Brain (tissue), 1 donor: ENCODE measurements around a stretch of chr4.

- RRBS = no CpG with 5 or more reads among the region's 4 CpGs
Observed at GRCh38 chr4:38223192-38223890, 263.1 kb downstream of the PTTG2 start.

DNA sequence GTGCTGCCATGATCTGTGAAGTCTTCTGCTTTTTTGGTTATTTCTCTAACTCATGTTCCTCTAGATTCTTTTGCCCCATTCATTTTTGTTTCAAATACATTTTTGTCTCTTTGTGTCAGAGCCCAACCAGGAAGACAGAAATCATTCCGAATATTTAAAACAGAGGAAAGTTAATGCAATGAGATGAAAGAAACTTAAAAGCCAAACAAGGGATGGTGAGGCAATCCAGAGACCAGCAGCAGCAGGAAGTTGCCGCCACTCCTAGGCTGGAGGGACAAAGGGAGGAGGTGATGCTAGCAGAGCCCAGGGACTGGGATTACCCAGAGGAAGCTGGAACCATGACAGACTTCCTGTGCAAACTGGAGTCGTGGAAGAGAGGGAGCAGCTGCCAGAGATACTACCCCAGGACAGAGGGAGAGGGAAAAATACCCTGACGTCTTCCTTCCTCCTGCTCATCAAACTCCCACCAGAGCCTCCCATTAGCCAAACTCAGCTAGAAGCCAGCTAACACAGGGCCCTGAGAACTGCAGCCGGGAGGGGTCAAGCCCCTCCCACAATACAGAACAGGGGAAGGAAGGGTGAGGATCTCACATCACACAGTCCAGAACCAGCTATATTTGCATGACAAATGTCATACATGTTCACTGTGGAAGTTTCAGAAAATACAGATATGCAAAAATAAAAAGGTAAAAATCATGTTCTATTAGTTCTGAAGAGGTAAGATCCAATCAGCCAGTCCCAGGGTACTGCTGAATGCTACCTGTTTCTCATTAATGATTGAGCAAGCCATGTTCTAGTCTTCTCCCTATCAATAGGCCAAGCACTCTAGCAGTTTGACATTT is 101.2 kb upstream of the KLF3 start:
- RRBS = no CpG with 5 or more reads among the region's 5 CpGs

DNA sequence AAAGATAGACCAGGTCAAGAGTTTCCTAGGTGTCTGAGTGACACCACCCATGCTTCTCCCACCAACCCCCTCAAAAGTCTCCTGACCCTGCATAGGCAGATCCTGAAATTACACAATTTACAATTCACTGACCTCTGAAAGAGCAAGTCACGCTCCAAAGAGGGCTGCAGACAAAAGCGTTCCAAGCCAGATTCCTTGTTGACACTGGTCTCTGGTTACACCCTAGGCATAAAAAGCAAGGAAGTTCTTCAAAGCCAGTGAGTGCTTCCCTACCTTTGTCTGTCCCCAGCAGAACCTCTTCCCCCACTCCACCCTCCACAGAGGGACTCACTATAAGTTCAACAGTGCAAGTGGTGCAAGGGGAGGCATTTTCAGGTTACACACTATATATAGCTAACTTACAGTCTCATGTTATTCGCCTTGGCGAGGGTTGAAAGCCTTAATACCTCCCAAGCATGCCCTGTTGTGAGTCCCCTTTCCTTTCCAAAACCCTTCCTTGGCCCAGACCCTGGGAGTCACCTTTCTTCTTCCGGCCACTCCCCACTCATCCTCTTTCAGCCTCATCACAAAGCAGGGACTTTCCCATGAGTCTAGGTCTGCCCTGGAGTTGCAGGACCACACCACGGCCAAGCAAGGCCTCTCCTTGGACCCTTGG is 58.1 kb upstream of the KLF3 start:
- RRBS = no CpG with 5 or more reads among the region's 6 CpGs

DNA sequence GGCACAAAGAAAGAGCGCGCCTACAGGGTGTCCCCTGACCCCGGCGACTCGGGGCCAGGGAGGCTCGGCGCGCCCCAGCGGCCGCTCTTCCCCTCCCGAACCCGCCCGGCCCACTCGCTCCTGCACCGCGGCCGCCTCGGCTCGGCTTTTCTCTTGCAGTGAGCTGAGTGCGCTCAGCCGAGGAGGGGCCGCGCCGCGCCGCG is 759 bp upstream of the KLF3 start:
- RRBS = under 1% methylated on average over 26 of the region's 27 CpGs

DNA sequence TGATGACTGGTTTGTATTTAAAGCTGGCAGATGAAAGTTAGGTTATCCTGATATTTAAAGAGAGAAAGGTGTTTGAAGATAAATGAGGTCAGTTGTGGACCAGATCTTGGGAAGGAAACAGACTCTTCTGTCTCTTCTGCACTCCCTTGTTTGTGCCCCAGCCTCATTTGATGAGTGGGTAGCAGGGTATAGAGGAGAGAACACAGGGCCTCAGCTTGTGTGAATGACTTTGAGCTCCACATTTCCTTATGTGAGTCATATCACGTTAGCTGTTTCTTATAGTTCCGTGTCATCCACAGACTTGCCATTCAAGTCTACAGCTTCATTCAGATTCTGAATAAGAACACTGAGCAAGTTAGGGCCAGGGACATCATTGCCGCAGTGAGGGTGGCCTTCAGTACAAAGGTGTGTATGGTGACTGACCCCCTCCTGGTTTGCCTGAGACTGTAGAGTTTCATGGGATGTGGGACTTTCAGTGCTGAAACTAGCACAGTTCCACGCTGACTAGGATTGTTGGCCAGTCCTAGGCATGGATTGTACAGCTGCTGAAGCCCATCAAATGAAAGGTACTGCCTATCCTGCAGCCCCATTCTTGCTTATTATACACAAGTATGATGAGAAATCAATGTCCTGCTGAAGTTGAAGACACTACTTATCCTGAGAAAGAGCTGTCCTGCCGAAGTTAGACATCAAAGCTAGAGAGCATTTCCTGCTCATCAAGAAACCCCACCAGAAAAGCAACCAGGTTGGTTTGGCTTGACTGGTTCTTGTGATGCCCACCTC is 23.6 kb downstream of the KLF3 start:
- RRBS = no CpG with 5 or more reads among the region's 5 CpGs

- RRBS = no CpG with 5 or more reads among the region's 2 CpGs
Observed at GRCh38 chr4:38792694-38793083, 9.9 kb upstream of the TLR10 start.

DNA sequence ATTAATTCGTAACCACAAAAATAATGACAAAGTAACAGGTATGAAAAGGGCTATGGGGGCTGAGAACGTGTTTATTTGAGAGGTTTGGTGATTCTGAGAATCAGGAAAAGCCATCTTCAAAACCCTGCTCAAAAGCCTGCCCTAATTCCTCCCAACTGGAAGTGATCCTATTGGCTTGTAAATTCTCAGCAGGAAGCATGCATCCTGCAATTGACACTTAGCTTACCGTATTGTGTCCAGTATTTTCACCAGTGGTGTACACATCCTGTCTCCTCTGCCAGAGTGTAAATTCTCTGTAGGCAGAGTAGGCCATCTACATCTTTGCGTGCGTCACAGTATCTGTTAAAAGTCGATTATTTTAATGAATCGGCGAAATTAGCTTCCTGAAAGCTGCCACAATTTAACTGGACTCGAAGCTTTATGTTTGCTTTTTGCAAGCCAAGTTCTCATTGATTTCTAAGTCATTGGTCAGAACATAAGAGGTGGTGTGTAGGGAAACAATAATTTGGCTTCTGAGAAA is 67.0 kb downstream of the TMEM156 start:
- RRBS = no CpG with 5 or more reads among the region's 9 CpGs

DNA sequence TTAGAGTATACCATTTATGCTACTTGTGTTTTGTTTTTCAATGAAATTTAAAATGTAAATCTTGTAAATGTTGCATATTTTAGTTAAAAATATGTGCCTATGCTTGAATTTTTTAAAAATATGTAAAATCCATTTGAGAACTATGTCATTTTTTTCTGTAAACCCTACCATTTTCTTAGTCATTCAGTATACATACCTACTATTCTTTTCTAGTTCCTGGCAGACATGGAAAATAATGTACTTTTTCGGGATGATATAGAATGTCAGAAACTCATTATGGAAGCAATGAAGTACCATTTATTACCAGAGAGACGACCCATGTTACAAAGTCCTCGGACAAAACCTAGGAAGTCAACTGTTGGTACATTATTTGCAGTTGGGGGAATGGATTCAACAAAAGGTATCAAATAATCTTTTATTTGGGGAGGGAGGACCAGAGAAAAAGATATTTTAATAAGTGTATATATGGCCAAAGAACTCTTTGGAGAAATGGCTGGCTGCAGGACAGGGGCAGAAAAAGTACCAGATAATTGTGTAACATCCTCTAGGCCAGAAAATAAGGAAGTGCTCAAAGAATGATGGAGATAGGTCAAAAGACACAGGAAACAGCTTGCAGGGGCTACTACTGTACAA is 34.6 kb downstream of the KLHL5 start:
- RRBS = no CpG with 5 or more reads among the region's 3 CpGs

GRCh38 chr4:39366888-39367071 is 618 bp upstream of the RFC1 start:
- RRBS = no CpG with 5 or more reads among the region's 7 CpGs

DNA sequence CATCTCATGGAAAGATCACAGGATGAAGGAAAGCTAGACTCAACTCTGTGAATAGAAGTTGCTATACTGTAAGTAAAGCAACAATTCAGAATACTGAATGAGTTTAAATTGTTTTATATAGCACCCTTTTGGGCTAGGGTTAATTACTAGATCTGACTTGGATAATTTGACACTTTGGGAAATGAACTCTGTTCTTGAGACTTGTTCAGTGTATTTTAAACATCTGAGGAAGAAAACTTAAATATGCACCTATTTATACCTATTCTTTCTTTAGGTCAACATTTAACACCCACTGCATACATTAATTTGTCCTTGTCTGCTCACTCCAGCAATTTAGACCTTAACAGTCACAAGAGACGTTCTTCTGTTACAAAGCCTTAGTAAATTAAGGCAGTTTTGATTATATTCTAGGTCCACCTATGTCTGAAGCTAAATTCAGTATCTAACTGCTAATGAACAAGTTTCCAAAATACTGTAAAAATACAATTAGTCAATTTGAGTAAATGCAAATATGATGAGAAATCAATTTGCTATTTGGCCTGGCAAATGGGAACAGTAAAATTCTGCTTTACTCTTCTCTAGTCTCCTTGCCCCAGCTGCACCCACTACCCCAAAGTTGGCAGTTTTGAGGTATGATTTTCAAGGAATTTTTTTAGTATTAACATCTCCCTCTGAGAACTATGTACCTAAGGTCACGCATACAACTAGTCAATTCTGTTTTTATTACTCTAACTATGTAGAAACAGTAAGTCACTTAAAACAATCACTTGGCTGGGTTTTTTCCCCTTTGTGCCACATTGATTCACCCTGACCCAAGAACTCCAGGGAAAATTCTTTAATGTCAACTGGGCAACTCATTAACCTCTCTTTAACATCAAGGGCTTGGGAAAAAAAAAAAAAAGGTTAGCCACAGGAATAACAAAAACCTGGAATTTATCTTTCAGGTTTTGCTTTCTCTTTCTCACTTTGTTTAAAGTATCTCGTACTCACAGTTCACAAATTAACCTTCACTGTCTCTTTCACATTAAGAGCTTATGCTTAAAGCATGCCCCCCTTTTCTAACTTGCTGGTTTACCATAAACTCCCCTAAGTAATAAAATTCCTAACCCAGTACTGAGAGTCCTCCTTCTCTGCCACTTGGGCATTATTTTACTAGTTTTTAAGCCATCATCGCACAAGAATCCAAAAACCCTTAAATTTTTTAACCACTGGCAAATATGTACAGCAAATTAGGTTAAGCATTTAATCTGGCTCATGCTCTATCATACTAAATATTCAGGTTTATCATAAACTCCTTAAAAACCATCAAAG is 8.3 kb downstream of the RPL9 start:
- RRBS = no CpG with 5 or more reads among the region's 4 CpGs

DNA sequence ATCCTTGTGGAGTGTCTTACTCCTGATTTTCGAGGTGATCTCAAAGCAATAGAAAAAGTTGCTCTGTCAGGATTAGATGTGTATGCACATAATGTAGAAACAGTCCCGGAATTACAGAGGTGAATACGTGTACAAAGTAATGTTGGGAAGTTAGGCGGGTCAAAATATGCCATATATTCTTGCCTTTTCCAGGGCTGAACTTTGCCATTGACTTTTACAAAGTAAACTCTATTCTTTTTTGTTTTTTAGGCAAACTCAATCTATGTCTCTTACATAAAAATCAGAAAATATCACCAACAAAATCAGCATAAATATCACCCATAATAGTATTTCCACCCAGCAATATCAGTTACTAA is 8.7 kb downstream of the LIAS start:
- RRBS = no CpG with 5 or more reads among the region's 4 CpGs

DNA sequence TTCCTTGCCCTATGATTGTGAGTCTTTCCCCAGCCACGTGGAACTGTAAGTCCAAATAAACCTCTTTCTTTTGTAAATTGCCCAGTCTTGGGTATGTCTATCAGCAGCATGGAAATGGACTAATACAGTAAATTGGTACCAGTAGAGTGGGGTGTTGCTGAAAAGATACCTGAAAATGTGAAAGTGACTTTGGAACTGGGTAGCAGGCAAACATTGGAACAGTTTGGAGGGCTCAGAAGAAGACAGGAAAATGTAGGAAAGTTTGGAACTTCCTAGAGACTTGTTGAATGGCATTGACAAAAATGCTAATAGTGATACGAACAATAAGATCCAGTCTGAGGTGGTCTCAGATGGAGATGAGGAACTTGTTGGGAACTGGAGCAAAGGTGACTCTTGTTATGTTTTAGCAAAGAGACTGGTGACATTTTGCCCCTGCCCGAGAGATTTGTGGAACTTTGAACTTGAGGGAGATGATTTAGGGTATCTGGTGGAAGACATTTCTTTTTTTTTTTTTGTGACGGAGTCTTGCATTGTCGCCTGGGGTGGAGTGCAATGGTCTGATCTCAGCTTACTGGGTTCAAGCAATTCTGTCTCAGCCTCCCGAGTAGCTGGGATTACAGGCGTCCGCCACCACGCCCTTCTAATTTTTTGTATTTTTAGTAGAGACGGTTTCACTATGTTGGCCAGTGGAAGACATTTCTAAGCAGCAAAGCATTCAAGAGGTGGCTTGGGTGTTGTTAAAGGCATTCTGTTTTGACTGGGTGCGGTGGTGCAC is 5.4 kb upstream of the UGDH start:
- RRBS = no CpG with 5 or more reads among the region's 11 CpGs

GRCh38 chr4:39626818-39627587 is 11.7 kb downstream of the SMIM14 start:
- RRBS = no CpG with 5 or more reads among the region's 3 CpGs

- RRBS = 2% methylated on average over 38 of the region's 116 CpGs
Observed at GRCh38 chr4:39976787-39977795, 620 bp downstream of the PDS5A start.

DNA sequence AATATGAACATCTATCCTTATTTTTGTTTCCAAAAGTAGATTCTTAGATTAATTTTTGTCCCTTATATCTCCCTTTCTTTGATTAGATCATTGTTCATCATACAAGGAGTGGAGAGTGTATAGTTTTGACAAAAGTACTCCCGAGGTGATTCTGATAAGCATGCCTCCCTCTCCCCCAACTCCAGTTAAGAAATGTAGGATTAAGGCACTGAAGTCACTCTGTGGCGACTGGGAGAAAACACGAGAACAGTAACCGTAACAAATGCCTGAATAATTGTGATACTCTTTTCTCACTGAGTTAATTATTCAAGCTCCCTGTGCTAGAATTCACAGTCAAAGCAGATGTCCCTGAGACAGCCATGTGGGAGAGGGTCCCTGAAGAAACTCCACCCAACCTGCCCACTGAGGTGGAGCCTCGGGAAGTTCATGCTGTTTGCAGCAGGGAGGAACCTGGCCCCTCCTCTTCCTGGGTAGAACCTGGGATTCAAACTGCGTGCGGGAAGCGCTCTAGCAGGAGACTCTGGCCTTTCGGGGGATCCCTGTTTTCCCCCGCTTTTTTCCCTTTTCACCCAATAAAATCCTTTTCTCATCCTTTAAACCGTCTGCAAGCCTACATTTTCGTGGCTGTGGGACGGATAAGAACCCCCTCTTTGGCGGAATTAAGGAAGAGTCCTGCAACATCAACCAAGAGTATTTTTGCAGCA is 20.3 kb upstream of the RHOH start:
- RRBS = no CpG with 5 or more reads among the region's 14 CpGs

- RRBS = no CpG with 5 or more reads among the region's 5 CpGs
Observed at GRCh38 chr4:40193837-40194280, 3.0 kb upstream of the RHOH start.

- RRBS = no CpG with 5 or more reads among the region's 14 CpGs
Observed at GRCh38 chr4:40195987-40196635, 720 bp upstream of the RHOH start.

- RRBS = no CpG with 5 or more reads among the region's 14 CpGs
Observed at GRCh38 chr4:40204789-40206037, 8.4 kb downstream of the RHOH start.

DNA sequence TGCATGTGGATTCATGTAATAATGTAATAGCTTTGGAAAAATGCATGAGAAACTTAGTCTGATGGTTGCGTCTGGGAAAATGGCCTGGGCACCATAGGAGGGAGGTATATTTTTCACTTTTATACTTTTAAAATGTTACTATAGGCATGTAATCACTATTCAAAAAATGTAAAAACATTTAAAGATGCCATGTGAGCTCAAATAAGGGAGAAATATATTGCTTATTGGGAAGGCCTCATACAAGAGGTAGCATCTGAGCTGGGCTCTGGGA is 22.6 kb downstream of the RHOH start:
- RRBS = no CpG with 5 or more reads among the region's 1 CpG

DNA sequence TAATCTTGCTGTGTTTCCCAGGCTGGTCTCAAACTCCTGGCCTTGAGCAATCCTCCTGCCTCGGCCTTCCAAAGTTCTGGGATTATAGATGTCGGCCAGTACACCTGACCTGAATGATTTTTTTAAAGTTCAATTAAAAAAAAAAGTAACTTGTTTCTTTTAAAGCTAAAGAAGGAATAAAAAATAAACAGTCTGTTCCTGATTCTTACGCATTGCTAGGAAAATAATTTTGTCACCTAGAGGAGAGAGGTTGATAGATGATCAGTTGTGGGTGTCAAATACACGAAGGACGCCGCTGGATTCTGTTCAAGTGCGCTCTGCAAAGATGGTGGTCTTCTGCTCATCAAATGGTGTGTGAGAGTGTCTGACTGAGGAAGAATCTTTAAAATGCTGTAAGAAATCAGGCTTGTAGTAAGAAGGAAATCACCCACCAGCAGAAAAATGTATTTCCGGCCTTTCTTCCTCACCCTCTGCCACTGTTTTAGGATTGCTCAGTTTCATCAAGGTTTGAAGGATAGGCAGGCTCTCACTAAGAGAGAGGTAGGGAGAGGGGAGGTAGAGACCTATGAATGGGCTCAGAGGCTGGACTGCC is 28.5 kb downstream of the RHOH start:
- RRBS = no CpG with 5 or more reads among the region's 8 CpGs